AG08470 (cell line): ENCODE measurements around a stretch of chr13.

- RRBS = no CpG with 5 or more reads among the region's 11 CpGs
These were observed 49.5 kb downstream of the SLITRK5 start for GRCh38 chr13:87720568-87721146.

GRCh38 chr13:89707890-89708242, 1690.6 kb upstream of the GPC5 start:
- RRBS = no CpG with 5 or more reads among the region's 5 CpGs

DNA sequence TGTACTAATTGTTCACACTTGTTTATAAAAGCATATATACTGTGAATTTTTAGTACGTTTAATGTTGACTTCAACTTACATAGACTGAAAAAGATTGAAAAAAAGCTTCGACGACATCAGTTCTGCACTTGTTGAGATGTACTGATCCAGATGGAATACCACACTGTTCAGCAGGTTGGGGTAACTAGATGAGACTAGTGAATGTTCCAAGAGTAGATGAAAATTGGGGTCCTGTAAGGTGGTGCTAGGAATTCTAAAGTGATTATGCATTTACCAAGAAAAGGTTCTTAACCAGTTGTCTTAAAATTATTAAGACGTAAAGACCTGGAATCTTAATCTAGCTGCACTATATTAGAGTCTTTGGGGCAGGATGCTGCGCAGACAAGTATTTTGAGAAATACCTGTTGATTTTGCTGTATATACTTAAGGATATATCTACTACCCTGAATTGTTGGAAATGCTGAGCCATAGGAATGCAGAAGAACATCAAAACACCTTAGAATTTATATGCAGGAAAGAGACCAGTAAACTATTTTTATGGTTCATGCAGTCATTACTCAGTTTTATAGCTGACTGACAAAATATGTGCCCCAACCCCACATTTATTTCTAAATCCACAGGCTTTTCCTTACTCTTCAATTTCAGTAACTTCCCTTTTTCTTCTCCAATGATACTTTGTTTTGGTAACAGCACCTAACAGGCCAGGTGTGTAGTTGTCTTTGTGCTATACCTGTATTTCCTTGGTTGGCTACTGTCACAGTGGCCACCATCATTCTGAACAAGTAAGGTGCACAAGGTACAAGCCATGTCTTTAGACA, 42.4 kb upstream of the GPC5 start:
- RRBS = no CpG with 5 or more reads among the region's 5 CpGs

- RRBS = no CpG with 5 or more reads among the region's 4 CpGs
These were observed 211.3 kb downstream of the GPC5 start for GRCh38 chr13:91609693-91610138.

- RRBS = no CpG with 5 or more reads among the region's 28 CpGs
These were observed 269.4 kb downstream of the GPC6 start for GRCh38 chr13:93495663-93496776.

DNA sequence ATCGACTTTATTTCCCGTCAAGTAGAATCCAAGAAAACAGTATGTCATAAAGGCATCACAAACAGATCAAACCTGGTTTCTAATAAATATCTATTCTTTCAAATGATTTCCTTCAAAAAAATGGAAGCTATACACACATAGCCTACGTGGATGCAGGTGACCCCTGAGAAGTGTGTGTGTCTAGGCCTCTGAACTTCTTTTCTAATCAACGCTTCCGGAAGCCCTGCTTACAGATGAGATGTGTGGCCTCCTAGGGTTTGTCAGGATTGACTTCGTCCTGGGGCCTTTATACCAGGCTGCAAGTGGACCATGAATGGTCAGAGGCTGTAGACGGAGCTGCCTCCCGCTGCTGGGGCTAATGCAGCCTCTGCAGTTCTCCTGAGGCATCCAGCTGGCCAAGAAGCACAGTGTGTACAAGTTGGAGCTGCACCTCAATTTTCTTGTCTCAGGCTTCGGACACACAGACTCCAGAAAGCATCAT, 184.5 kb downstream of the ABCC4 start:
- RRBS = no CpG with 5 or more reads among the region's 9 CpGs

- RRBS = no CpG with 5 or more reads among the region's 6 CpGs
These were observed 109.4 kb downstream of the ABCC4 start for GRCh38 chr13:95191739-95192302.

GRCh38 chr13:95298205-95298548, 3.1 kb downstream of the ABCC4 start:
- RRBS = no CpG with 5 or more reads among the region's 3 CpGs

DNA sequence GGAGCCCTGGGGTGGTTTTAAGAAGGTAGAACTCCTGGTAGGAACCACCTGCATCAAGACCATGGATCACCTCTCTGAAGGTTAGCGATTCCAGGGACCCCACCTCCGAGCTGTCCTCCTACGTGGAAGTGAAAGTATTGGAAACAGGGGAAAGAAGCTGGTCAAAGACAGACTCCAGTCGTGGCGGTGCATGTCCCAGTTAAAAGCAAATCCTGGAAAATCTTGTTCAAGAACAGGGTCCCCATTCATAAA, 1.1 kb downstream of the ABCC4 start:
- RRBS = no CpG with 5 or more reads among the region's 5 CpGs

DNA sequence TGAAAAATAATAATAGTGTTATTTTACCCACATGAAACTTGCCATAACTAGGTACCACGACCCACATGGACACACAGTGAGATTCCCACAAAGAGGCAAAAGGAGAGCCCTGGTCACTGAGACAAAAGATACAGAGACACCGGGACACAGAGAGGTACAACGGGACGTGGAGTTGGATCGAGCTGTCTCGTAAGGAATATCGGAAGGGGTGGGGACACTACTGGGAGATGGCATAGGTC, 849 bp downstream of the ABCC4 start:
- RRBS = no CpG with 5 or more reads among the region's 7 CpGs

DNA sequence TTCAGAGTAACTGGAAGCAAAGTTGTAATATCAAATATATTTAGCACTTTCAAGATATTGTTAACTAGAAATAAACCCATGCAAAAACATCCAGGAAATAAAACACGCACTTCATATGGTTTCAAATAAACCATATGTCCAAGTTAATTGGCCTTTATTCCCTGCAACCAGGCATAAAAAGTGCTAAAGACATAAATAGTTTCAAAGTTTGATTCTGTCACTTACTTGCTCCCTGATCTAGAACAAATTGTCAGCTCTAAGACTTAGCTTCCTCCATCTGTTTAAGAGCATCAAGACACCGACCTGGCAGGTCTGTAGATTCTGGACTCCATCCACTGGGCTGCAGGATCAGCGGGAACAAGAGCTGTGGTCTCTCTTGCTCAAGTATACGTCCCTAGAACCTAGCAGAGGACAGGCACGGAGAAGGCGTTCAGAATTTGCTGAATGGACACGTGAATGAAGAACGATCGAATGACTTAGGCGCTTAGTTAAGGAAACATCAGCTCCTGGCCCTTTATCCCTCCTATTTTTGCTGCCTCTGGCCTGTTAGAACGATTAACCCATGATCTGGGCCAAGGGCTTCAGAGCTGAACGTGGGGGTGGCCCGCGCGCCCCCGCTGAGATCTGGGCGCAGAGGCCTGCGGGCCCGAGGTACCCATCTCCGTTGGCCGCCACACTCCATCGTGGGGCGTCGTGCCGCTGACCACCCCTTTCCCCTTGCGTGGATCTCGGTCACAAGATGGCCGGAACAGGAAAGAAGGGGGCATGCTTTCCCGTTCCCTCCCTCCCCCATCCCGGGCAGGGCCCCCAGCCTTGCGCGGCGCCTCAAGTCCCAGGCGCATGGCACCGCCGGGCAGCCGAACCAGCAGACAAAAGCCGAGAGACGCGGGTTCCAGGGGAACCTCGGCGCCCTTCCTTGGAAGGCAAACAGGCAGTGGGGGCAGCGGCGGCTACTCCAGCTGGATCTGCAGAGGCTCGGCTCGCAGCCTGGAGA, 911 bp downstream of the DZIP1 start:
- RRBS = 5% methylated on average over 7 of the region's 46 CpGs

- RRBS = no CpG with 5 or more reads among the region's 8 CpGs
These were observed 579 bp downstream of the OXGR1 start for GRCh38 chr13:96993702-96994092.

DNA sequence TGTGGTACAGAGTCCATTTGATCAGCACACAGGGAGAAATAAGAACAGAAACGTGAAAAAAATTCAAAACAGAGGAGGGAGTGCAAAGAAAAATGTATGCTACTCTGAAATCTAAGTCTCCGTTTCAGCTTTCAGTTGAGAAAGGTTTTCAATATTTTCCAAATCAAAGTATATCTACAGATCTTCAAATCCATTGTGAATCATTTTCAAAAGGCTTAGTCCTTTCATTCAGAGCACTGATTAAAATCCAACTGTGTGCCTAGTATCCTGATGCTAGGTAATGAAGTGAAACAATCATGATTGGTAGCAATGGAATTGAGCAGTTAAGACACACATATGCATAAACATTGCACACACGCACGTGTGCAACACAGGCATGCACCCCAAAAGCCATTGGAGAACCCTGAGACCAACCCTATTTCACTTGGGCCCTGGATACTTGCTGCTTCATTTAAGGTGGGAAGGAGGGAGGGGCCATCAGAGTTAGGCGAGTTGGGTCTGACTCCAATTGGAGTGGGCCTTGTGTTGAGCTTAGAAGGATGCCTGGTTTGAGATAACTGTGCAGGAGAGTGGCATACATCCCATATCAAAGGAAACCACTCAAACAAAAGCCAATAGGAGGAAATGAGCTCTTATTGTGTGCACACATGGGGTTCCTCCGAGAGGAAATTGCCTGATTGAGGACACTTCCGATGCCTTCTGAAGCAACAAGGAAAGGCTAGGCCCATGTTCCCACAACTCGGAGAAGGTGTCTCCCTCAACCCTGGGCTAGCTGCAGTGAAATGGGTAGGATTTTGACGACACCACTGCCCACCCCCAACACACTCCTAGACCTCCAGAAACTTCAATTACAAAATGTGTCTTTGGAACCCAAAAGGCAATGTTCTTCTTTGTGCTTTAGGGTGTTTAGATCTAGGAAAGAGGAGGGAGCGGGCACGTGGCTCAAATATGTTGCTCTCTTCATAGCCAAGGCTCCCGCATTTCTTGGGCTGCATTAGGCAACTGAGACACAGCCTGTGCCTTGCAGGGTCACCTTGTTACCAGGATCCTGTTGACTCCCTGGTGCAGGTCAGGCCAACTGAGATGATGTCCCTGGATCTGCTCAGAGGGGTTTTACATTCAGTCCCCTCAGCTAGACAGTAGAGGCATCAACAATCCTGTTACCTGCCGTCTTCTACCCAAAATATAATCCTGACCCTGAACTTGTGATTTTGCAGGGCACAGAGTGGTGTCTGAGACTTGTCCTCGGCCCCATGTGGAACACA, 19.6 kb downstream of the MBNL2 start:
- RRBS = no CpG with 5 or more reads among the region's 14 CpGs

DNA sequence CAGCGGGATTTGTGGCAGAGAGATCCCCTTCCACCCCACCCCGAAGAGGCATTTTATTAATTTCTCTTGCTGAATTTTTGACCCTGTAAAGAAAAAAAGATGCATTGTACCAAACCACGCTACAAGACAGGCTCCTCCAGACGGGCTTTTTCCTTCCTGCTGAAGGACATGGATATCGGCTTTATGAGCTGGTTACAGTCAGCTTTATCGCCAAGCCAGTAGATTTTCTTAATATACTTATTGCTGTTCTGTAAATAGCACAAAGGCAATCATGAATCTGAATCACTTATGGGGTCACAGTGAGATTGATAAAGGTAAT, 24.5 kb downstream of the MBNL2 start:
- RRBS = no CpG with 5 or more reads among the region's 6 CpGs

GRCh38 chr13:97259575-97260713, 37.8 kb downstream of the MBNL2 start:
- RRBS = no CpG with 5 or more reads among the region's 15 CpGs

- RRBS = no CpG with 5 or more reads among the region's 9 CpGs
These were observed 53.7 kb downstream of the MBNL2 start for GRCh38 chr13:97275513-97276579.

DNA sequence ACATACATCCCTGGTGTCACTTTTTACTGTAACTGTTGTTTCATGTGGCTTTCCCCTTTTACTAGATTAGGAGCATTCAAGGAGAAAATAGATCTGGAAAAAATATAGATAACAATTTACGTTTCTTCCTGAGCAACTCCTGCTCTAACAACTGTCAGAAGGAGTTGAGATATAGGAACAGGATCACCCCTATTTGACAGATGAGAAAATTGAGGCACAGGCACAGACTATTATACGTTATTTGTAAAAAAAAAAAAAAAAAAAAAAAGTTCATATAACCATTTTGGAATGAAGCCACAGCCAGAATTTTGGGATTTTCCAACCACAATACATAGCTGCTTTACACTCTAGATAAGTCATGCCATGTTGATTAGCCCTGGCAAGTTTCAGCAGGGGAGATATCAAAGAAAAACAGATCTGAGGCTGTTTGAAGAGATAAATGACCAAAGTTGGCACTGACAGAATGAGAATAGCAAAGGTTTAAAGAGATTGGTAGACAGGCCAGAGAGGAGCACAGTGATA, 105.2 kb downstream of the MBNL2 start:
- RRBS = no CpG with 5 or more reads among the region's 2 CpGs

DNA sequence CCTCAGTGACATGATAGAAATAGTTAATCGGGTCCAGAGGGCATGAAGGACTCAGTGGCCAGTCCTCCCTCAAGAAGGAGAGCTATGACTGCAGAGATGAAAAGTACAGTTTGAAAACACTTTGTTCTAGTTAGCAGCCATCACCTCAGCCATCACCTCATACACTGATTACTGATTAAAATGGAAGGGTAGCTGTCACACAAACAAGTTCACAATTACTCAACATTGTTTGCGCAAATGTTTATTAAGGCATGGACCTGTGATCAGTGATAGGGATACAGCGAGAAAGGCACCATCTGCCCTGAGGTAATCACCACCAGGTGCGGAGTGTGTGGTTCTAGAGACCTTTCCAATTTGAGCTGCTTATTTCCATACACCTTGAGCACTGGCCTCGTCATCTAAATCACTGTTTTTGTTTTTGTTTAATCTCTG, 85.3 kb upstream of the RAP2A start:
- RRBS = no CpG with 5 or more reads among the region's 5 CpGs

DNA sequence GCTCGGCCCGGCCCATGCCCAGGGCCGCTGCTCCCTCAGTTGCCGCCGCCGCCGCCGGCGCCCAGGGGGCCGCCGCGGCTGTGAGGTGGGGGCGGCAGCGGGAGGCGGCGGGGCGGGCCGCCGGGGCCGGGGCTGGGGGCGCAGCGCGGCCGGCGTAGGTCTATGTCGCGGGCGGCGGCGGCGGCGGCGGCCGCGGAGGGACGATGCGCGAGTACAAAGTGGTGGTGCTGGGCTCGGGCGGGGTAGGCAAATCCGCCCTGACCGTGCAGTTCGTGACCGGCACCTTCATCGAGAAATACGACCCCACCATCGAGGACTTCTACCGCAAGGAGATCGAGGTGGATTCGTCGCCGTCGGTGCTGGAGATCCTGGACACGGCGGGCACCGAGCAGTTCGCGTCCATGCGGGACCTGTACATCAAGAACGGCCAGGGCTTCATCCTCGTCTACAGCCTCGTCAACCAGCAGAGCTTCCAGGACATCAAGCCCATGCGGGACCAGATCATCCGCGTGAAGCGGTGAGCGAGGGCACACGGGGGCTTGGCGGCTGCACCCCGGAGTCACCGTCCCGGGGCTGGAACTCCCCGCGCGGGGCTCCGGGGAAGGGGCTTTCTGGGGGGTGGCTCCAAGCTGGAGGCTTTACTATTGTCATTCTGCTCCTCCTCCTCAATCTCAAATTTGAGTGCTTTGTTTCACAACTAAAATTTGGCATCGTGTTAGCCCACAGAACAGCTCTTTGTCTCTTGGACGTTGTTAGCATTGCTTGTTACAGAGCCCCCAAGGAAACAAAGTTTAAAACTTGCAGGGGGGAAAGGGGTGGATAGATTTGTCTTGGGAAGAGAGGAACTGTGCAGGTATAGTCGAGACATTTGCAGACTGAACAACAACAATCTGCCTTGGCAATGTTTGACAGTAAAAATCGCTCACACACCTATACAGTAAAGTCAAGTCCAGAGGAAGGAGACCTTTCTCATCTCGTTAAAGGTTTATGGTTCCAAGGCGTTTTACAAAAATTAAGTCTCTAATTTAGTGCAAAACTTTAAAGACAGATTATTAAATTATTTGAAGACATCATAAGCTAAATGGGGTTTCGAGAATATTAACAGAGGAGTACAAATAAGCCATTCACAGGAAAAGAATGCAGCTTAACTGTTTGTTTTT, 679 bp downstream of the RAP2A start:
- RRBS = under 1% methylated on average over 18 of the region's 83 CpGs

DNA sequence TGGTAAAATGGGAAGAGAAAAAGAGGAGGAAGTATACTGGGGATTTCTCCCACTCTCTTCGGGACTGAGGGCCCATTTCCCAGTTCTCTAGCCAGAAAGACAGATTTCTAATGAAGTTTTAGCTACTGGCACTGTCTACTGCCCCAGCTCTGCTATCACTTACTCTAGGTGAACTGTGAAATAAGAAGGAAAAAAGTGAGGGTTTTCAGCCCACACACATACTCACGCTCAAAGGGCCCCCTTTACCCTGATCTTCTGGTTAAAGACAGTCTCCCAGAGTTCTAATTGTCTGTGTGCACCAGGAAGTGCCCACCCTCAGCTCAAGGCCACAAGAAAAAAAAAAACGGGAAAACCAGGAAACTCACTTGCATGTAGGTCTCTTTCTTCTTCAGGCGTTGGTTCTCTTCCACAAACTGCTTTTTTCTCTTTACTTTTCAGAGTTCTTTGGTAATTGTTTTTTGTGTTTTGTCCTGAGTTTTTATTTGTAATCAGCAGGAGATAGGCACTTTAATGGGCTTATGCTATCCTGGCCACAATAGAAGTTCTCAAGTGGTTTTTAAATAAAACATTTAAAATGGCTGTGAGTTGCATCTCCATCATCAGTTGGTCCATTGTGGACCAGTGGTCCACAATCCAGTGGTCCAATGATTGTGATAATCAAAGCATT, 22.1 kb downstream of the RAP2A start:
- RRBS = no CpG with 5 or more reads among the region's 4 CpGs